ENCODE results near the gene VSIG10.

DNA sequence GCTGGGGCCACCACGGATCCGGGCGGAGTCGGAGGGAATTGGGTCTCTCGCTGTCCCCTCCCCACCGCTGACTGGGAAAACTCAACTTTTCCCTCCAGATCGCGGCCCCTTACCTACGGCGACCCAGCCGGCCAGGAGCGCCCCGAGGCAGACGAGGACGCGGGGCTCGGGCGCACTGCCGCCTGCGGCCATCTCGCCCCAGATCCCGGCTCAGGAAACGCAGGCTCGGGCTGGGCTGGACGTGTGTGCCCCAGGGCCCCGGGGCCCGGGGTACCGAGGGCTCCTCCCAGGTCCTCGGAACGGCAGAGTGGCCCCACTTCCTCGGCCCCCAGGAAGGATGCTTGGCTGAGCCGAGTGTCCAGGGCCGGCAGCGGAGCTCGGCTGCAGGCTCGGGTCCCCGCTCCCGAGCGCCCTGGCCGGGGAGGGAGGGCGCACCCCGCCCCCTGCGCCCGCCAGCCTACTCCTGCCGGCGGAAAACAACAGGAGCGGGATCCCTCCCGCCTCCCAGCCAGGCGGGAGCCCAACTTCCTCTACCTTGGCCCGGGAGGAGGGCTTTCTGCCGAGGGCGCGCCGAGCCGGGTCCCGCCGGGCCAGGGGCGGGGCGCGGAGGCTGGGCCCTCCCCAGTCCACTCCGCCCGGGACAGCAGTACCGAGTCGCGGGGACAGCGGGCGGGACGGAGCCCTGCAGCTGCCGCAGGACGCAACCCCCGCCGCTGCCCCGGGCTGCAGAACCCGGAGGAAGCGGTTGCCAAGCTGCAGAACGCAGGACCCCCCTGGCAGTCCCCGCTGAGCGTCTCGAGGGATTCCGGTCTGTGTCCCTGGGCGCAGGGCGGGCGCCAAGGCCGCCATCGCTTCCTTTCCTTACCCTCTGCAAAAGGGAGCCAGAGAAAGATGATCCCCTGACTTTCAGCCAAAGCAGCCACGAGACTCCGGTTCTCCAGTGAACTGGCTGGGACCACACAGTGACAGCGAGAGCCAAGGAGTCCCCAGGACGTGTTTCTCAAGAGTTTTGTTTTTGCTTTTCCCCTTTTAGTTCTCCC is at the start of gene VSIG10:
TSS of gene VSIG10 (minus strand) at position 532 of the 1,040 bp plus-strand sequence.
- RRBS = 2% methylated on average over 57 of the region's 89 CpGs

DNA sequence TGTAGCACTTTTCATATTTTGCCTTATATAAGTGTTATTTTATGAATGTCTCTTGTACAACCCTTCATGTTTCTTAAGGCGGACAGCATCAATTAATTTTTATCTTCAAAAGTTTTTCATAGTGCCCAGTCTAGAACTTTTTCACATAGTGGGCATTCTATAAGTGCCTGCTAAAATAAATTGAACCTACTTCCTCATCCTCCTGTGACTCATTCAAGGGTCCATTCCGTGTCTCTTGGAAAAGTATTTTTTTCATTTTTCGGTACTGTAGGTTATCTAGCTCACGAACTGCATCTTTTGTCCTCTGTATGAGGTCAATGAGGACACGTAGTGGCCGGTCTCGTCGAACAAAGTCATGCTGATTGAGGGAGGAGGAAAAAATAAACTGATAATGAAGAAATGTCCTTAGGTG is 65.2 kb downstream of the PEBP1 start:
- RRBS = no CpG with 5 or more reads among the region's 8 CpGs

DNA sequence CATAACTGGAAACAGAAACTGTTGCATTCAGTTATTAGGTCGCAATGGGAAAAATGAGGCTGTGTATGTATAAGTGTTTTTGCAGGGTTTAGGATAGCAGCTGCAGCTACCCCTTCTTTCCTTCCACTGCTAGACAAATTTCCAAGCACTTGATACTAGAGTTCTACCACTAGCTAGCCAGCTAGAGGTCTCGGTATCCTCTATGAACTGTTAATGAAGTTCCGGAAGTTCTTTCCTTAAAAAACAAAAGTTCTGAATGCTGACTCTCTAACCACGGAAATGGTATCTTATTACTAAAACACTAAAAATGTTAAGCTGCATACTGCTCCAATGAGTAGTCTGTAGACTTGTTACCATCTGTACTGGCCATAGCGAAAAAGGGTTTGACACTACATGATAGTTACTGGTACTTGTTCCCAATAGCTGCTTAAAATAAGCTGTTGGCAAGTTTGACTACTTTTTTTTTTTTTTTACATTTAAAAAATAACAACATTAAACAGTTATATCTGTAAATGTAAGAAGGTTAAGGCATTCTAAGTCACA is 65.1 kb downstream of the TAOK3 start:
- RRBS = no CpG with 5 or more reads among the region's 5 CpGs

GRCh38 chr12:118385828-118386515 is 9.6 kb downstream of the SUDS3 start:
- RRBS = no CpG with 5 or more reads among the region's 5 CpGs

DNA sequence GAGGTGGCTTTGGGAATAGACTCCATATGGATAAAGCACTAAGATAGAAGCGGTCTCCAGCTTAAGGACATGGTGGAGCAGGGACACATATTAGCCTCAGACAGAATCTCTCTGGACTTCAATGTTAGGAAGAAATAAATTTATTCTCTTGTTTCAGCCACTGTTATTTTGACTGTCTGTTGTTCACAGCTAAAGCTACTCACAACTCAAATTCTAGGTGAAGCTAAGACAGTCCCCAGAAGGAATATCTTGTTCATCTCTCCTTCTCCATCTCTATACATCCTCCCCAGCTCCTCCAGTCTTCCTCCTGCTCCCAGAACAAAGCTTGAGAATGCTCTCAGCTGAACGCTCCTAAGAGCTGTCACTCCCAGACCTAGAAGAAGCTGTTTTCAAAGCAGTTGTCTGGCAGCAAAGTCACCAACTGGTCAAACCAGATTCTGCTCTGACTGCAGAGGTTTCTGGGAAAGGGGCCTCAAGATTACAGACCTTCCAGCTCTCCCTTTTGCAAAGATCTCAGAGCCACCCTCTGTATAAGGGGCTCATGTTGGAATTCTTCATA is 9.7 kb upstream of the HSPB8 start:
- RRBS = no CpG with 5 or more reads among the region's 2 CpGs

- RRBS = no CpG with 5 or more reads among the region's 26 CpGs
Measured at GRCh38 chr12:119175841-119176912, 2.6 kb upstream of the HSPB8 start.

- RRBS = no CpG with 5 or more reads among the region's 2 CpGs
Measured at GRCh38 chr12:119198395-119198902, 19.7 kb downstream of the HSPB8 start.

DNA sequence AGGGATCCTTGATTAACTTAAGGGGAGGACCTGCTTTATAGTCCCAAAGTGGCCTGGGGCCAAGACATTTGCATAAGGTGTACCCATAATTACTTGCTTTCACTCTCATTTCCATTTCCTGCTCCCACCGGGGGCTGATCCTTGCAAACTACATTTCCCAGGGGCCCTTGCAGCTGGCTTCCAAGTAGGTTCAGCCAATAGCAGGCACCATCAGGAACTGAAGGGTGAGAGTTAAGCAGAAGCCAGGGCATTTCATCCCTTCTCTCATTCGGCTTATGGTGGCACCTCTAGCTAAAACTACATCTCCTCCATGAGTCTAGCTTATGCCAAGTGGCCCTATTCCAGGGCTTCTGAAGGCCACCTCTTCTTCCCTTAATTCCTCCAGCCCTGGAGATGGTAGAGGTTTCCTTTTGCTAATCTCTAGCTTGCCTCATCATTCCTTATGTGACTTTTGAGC is 88.8 kb downstream of the CCDC60 start:
- RRBS = no CpG with 5 or more reads among the region's 2 CpGs

DNA sequence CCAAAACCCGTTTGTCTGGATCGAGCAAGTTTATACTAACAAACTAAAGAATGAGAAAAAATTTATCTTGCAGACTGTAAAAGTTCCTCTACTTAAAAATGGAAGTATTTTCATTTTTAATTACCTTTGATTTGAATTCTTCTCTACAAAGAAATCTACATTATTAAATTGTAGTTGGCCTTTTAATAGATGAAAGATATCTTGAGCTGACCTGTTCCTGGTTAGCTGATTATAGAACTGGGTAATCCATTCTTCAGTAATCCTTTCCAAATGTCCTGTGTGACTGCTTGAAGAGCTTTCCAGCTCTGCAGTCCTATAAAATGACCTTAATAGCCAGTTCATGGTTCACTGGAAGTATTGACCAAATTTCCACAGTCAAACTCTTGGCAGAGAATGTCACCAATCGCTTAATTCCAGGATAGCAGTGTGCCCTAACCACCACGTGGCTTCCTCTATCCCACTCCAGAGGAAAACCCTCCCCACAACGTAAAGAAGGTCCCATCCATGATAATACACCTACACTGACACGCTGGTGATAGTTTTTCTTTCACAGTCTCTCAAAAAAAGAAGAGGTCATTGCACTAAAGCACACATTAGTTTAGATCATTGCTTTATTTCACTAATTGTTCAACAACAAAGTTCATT is 17.4 kb downstream of the PRKAB1 start:
- RRBS = no CpG with 5 or more reads among the region's 6 CpGs

DNA sequence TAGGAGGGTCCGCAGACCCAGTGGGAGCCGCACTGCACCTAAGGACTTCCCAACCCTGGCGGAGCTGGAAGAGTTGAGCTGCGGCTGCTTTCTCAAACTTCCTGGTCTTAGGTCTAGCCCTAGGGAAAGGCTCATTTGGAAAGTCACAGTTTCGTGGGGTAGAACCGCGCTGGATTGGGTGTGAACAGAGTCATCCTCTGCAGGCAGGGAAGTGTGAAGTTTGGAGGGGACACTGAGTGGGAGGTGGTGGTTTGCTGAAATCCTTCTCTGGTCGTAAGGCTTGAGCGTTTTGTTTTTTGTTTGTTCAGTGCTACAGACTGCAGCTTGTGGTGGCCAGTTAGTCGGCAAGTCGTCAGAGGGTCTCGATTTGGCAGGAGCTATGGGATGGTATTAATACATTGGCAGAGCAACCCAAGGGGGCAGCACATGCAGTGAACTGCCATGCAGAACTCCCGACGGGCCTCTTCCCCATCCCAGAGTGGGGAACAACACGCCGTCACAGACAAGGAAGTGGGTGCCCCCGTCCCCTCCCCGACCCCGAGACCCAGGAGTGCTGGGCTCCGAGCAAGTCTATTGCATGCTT is 19.0 kb downstream of the PRKAB1 start:
- RRBS = no CpG with 5 or more reads among the region's 20 CpGs

DNA sequence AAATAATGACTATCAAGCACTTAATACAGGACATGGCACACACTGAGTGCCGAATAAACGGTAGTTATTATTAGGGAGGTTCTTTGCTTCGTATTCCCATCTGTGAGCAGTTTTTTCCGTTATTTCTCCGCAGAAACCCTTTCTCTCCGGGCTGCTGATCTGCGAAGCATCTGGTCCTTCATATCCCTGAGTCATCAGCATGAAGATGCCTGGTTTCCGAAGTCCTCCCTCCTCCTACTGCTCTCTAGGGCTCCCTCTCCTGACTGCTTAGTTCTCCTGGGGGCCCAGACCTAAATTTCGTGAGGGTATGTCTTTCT is 737 bp upstream of the BICDL1 start:
- RRBS = no CpG with 5 or more reads among the region's 9 CpGs

DNA sequence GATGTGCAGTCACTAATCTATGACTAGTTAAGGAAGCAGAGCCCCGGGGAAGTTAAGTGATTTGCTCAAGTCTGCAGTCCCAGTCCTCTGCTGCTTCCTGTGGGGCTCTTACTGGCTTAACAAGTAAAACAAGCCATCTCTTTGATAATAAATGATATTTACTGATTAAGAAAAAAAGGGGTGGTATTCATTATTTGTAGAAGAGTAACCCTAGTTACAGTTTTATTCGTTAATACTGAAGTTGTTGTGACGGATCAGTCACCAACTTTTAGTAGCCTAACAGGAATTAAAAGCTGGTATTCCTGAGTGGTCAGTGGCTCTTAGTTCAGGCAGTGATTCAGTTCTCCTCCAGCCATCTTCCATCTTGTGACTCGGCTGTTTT is 21.7 kb downstream of the BICDL1 start:
- RRBS = no CpG with 5 or more reads among the region's 4 CpGs

DNA sequence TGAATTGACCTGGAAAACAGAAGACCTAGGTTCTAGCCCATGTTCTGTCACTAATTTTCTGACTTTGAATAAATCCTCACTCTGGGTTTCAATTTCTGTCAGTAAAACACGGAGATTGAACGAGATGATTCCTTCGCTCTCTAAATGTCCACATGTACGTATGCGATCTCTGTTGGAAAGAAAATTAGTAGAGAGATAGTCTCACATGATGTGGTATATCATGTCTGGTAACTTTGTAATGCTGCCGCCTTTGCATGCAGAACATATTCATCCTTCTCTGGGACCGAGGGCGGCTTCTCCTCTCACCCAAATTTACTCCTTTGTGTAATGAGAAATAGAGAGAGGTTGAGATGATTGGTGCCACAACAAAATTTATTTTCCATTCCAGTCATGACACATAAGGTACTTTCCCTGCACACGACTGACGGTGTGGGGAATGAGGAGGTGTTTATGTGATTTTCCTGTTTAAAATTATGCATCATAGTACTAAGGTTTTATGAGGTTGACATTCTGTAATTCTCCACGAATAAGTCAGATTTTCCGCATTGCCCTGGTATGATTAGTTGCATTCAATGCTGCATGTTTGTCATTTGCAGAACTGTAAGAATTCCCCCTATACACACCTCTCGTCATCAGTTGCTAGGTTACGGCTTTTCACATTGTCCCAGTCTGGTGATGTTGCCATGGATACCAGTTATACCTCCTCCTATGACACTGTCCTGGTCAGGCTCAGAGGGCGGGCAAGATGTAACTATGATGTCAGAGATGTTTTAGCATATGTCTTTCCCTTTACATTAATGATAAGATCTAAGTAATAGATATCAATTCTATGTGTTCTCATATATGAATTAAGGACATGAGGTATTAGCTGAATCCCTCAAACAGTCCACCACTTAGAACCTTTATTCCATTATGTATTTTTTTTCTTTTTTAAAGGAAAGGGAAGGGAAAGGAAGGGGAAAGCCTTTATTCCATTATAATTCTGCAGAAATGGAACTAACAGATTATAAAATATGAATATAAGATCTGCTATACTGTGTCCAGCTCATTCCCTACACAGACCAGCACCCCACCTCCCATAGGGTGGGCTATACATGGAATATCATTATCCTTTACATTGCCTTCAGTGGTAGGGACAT is 23.2 kb downstream of the BICDL1 start:
- RRBS = no CpG with 5 or more reads among the region's 15 CpGs

GRCh38 chr12:120041357-120041985 is 52.4 kb downstream of the BICDL1 start:
- RRBS = no CpG with 5 or more reads among the region's 10 CpGs

- RRBS = no CpG with 5 or more reads among the region's 5 CpGs
Measured at GRCh38 chr12:120114945-120115943, 1.3 kb downstream of the RAB35 start.

- RRBS = no CpG with 5 or more reads among the region's 4 CpGs
Measured at GRCh38 chr12:120119325-120119818, 2.8 kb upstream of the RAB35 start.

- RRBS = no CpG with 5 or more reads among the region's 6 CpGs
Measured at GRCh38 chr12:120140149-120140572, 23.6 kb upstream of the RAB35 start.

GRCh38 chr12:120155000-120155527 is 38.5 kb upstream of the RAB35 start:
- RRBS = no CpG with 5 or more reads among the region's 18 CpGs

GRCh38 chr12:120247410-120247824 is 18.1 kb downstream of the PXN start:
- RRBS = no CpG with 5 or more reads among the region's 8 CpGs

- RRBS = no CpG with 5 or more reads among the region's 6 CpGs
Measured at GRCh38 chr12:120253353-120253848, 12.1 kb downstream of the PXN start.

All from iris pigment epithelial cell (primary cell).